HT-29 (cell line): ENCODE measurements around the genes HNRNPH2, GPRASP2, TCEAL7, TCEAL4 and ACSL4.

GRCh38 chrX:101079762-101080752, 1.4 kb downstream of the TMEM35A start:
- RAMPAGE, long total RNA = no peak

GRCh38 chrX:101408076-101409194, at the start of gene HNRNPH2:
Gene HNRNPH2 (plus strand): TSS chrX:101408222.
- RAMPAGE, long total RNA = start-site peak on the plus strand at chrX:101408191-101408232, 76 and 73 reads in 2 replicates

DNA sequence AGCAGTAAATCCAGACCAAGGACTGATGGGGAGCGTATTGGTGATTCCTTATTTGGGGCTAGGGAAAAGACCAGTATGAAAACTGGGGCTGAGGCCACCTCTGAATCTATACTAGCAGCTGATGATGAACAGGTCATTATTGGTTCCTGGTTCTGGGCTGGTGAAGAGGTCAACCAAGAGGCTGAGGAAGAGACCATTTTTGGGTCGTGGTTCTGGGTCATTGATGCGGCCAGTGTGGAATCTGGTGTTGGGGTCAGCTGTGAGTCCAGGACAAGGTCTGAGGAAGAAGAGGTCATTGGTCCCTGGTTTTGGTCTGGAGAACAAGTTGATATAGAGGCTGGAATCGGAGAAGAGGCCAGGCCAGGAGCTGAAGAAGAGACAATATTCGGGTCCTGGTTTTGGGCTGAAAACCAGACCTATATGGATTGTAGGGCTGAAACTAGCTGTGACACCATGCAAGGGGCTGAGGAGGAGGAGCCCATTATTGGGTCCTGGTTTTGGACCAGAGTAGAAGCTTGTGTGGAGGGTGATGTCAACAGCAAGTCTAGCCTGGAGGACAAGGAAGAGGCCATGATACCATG, 4.1 kb downstream of the GPRASP1 start:
- RAMPAGE, long total RNA = no peak

- RAMPAGE, long total RNA = no peak
Observed at GRCh38 chrX:102711694-102712598, at the start of gene GPRASP2. Gene GPRASP2 (plus strand): TSS chrX:102712448.

- RAMPAGE, long total RNA = no peak
Observed at GRCh38 chrX:102712599-102713387, 545 bp downstream of the GPRASP2 start.

- RAMPAGE, long total RNA = no peak
Observed at GRCh38 chrX:103329989-103330438, at the start of gene TCEAL7. Gene TCEAL7 (plus strand): TSS chrX:103330239.

GRCh38 chrX:103360226-103360477, 3.8 kb downstream of the TCEAL9 start:
- RAMPAGE, long total RNA = no peak

GRCh38 chrX:103585354-103585831, at the start of gene TCEAL4:
Gene TCEAL4 (plus strand): TSS chrX:103585515.
- RAMPAGE, long total RNA = start-site peak on the plus strand at chrX:103585508-103585558, 122 and 247 reads in 2 replicates

DNA sequence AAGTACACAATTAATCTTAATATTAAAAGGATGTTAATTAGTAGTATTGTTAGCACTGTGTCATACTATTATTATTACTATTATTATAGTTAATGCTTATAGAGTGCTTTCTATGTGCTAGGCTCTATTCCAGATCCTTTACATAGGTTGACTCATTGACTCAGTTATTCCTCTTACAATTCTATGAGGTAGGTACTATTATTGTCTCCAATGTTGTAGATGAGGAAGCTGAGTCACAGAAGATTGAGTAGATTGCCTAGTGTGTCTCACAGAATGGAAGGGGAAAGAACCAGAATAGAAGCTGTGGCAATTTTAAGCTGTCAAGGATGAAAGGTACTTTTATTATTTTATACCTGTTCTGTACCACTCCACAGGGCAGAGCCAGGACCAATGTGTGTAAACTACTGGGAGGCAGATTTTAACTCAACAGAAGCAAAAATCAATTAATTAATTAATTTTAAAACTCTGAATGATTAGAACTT, 1.9 kb upstream of the TCEAL1 start:
- RAMPAGE, long total RNA = no peak

DNA sequence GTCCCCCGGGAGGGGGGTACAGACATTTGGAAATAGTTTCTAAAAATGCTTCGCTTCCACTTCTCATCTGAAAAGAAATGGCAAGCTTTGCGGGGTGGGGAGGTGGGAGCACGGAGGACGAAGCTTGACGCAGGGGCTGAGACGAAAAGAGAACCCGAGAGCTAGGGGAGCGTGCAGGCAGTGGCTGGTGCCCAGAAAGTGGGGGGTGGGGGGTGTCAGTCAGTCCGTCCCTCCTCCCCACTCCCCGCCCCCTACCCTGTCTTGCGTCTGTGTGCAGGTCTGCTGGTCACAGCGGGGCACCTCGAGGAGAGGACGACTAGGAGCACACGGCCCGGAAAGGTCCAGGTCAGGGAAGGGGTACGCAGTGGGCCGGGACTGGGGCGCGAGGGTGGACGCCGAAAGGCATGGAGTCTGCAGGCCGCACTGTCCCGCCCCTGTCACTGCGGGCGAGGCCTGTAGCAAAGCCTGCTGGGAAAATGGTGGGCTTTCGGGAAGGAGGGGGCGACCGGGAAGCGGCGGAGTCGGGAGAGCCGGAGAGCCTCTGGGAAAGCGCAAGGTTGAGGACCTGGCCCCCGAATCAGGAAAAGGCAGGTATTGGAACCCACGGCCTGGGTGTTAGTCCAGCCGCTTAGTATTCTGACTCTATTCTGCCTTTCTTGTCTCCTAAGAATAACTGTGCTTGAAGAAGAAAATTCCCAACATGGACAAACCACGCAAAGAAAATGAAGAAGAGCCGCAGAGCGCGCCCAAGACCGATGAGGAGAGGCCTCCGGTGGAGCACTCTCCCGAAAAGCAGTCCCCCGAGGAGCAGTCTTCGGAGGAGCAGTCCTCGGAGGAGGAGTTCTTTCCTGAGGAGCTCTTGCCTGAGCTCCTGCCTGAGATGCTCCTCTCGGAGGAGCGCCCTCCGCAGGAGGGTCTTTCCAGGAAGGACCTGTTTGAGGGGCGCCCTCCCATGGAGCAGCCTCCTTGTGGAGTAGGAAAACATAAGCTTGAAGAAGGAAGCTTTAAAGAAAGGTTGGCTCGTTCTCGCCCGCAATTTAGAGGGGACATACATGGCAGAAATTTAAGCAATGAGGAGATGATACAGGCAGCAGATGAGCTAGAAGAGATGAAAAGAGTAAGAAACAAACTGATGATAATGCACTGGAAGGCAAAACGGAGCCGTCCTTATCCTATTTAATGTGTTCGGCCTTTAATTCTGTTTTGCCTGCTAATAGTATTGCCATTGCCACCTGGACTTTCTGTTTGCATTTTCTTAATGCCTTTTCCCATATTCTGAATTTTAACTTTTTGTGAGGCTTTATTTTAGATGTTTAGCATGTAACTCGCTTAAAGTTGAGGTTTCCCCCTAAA, 918 bp downstream of the TCEAL1 start:
- RAMPAGE, long total RNA = start-site peak on the plus strand centred at position 273 of the sequence, 53 bp wide, 14 and 12 reads in 2 replicates; start-site peak on the plus strand centred at position 492 of the sequence, 53 bp wide, 16 and 19 reads in 2 replicates

DNA sequence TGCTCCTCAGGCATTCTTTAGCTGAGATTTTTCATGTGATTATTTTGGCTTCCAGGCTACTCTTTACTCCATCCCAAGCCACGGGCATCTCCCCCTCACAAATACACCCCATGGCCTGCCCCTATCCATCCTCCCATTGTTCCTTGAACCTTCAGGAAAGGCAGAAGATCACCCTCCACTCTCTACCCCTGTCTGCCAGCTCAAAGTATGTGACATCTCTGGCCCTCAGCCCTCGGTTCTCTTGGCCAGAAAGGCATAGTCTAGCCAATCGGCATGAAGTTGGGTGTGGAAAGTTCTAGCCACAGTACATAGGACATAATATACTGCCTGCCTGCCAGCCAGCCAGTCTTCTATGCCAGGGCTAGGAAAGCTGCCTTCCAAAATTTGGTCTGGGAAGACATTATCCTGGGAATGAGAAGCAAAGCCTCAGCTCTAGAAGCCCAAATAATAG, 3.2 kb upstream of the PLP1 start:
- RAMPAGE, long total RNA = no peak

GRCh38 chrX:105449827-105450147, 229.3 kb upstream of the TEX13A start:
- RAMPAGE, long total RNA = no peak

DNA sequence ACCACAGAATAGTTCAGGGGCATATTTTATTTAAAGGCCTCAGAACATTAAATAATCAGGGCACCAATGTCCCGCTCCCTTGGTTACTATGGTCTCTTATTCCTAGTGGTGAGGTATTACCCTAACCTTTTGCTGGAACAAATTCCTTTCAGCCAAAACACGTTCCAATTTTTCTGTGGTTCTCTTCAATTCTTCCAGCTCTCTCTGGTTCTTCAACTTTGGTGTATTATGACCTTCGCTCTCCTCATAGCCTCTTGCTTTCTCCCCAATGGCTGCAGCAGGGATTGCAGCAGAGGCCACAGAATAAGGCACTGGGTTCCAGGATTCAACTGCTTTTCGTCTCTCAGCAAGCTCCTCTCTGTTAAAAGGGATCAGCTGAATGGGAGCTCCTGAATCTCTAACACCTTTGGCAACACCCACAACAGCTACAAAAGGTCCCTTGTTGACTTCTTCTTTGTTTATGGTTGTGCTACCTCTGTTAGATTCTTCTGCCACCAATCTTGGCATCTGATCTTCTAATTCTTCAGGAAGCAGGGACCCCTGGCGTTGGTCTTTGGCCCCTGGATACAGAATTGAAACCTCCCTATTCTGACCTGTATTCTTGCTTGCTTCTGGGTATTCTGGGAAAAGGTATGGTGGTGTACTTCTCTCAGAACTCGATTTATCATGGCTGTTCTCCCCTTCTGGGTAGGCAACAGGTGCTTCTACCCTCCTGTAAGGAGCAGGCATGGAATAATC, 22.4 kb downstream of the CLDN2 start:
- RAMPAGE, long total RNA = no peak

DNA sequence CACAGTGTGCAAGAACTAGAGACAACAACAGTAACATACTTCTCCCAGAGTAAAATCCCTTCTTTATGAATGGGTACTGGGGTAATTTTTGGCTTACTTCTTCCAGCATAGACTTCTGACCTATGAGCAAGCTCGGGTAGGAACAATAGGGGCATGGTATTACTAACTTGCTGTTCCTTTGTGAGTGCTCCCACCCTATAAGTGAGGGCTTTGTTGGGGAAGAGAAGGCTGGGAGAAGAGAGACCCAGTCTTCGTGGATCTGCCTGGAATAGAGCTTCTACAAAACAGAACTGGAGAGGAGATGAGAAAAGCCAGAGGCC, 30.2 kb downstream of the CLDN2 start:
- RAMPAGE, long total RNA = no peak

- RAMPAGE, long total RNA = no peak
Observed at GRCh38 chrX:106966346-106967037, 33.5 kb downstream of the MORC4 start.

GRCh38 chrX:107710347-107711682, 64.8 kb downstream of the TSC22D3 start:
- RAMPAGE, long total RNA = no peak

GRCh38 chrX:107736611-107737487, 38.7 kb downstream of the TSC22D3 start:
- RAMPAGE, long total RNA = no peak

GRCh38 chrX:108735583-108736267, 638 bp downstream of the IRS4 start:
- RAMPAGE, long total RNA = no peak

GRCh38 chrX:109733066-109733650, at the start of gene ACSL4:
Gene ACSL4 (minus strand): TSS chrX:109733257.
- RAMPAGE, long total RNA = start-site peak on the minus strand at chrX:109733181-109733236, 91 and 30 reads in 2 replicates

DNA sequence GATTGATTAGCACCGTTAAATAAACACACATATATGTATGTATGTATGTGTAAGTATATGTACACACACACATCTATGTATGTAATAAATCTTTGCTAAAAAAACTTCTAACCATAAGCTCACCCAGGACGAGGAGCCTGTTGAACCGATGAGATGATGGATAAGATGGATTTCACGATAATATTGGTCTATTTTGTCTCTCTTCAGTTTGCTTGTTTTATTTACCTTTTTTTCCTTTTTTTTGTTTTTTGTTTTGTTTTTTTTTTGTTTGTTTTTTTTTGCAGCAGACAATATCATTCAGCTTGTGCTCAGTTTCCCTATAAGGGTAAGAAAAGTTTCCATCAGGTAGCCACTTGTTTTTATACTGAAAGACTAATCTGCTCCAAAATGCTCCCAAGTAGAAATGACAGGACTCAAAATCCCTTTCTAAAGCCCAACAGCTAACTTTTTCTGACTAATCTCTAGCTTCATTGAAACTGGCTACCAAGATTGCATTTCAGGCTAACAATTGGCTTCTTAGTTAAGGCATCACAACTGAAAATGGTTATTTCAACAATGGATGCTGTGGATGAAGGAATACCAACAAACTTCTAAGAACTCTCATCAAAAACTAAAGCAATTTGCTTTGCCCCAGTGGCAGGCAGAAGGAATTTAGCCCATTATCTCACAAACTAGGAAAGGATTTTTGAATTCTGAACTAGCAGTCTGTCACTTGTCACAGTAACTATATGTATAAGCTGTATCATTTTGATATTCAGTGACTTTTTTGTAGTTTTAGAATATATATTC, 121.5 kb downstream of the AMMECR1 start:
- RAMPAGE, long total RNA = no peak